Temporal lobe (tissue), 2 donors: Measurements from ENCODE around the genes SLC35G2, A4GNT and RBP1.

GRCh38 chr3:136818802-136819668 is at the start of gene SLC35G2:
Gene SLC35G2 (plus strand): TSS chr3:136819126.
- RAMPAGE, long total RNA, result start-site peak on the plus strand at chr3:136819071-136819126, 67 and 44 reads in 2 replicates

DNA sequence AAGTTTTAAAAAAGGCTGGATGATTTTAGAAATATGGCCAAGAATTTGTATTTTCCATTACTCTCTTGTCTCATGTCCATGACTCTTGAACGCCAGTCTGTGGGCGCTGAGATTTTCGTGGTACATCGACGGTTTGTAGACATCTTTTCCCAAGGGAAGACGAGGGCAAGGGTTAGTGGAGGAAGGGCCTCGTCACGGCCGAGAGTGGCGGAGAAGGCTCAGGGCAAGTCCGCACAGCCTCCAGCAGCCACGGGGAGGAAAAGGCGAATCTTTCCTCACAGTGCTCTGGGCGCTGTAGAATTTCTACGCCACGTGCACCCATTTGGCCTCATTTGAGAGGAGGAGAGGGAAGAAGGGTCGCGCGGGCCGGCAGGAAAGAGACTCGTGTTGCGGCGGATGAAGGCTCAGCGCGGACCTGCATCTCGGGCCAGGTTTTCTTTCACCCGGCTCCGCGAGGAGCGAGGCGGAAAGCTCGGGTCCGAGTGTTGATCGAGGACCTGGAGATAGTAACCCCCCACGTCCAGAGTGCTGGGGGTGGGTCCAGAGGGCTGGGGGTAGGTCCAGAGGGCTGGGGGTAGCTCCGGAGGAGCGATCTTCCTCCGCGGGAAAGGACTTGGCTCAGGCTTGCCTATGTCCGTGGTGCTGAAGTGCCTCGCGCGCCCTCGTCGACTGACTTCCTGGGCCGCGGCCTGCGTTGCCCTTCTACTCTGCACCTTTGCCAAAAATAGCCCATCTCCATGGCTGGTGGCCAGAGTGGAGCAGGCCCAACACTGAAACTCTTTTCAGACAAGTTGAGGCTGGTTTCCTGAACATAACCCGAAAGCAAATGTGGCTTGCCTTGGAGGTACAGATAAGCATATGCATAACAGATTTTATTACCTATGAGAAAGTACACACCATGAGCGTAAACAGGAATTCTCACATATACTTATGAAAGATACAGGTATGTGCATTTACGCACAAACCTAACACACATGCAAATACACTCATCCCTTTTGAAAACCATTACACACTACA is 1.1 kb downstream of the SLC35G2 start:
- RAMPAGE, long total RNA, result no peak

DNA sequence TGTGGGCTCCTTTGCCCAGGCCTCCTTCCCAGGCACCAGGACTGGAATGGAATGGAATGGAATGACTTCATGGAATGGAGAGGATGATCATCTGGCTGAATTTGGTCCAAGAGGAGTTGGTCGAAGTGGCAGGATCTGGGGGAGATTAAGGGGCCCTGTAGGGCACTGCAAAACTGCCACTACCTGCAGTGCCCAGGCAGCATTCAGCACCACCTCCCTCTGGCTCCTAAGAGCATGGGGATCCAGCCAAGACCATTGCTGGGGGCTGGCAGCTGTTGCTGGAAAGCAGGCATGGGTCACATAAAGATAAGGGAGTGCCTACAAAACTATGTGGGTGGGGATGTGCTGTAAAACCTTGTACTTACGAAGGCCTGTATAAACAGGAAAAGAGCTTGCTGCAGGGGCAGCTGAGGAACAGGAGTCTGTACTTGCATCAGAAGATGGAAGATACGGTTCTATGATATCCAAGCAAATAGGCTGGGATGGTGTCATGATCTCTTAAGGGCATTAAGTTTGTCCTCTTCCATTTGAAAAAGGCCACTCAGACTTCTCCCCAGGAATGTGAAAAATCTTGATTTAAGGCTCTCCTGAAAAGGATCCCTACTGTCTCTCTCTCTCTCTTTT is 27.0 kb downstream of the IL20RB start:
- RAMPAGE, long total RNA, result no peak

DNA sequence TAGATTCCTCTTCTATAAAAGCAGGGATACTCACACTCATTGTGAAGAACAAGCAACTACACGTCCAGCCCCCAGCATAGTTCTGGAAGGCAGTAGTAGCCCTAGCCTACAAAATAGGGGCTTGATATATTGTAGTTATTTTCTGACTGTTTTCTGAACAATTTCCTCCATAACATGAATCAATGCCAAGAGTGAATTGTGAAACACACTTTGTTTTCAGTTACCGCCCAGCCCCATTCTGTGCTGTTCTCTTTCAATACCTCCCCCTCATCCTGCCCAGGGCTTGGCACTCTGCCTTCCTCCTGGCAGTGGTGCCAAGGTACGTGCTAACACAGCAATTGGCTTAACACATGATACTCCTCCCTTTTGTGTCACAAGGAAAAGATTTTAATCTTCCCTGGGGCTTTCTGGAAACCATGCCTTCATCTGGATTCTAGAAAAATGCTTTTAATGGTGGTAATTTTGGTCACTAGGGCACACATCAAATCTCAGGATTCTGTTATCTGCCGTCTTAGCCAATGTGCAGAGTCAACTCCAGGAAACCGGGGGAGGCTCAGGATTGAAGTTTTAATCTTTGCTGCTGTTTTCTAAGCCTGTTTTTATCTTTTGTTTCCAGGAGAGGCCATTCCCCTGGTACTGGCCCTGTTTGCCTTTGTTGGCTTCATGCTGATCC is 37.2 kb downstream of the IL20RB start:
- RAMPAGE, long total RNA, result no peak

DNA sequence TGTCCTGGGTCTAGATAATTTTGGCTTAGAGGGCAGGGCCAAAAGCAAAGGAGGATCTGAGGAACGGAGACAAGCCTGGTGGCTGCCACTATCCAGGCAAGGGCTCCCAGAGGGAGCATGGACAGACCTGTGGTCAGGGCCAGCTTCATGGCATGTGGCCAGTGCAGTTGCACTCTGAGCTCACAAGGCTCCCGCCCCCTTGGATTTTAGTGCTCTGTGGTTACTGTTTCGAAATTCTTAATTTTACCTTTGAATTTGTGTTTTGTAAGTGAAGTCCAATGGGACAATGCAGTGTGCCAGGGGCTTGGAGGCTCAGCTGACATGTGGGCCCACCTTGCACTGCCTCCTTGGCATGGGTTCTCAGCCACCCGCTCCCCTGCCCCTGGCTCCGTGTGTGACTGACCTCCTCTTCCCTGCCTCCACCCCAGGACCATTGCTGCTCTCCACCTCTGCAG is 65.6 kb downstream of the IL20RB start:
- RAMPAGE, long total RNA, result no peak

- RAMPAGE, long total RNA, result no peak
Measured at GRCh38 chr3:138081660-138082504, 33.5 kb downstream of the DZIP1L start.

- RAMPAGE, long total RNA, result no peak
Measured at GRCh38 chr3:138131976-138132649, at the start of gene A4GNT. Gene A4GNT (minus strand): TSS chr3:138132390.

- RAMPAGE, long total RNA, result no peak
Measured at GRCh38 chr3:138136872-138137357, 4.7 kb upstream of the A4GNT start.

DNA sequence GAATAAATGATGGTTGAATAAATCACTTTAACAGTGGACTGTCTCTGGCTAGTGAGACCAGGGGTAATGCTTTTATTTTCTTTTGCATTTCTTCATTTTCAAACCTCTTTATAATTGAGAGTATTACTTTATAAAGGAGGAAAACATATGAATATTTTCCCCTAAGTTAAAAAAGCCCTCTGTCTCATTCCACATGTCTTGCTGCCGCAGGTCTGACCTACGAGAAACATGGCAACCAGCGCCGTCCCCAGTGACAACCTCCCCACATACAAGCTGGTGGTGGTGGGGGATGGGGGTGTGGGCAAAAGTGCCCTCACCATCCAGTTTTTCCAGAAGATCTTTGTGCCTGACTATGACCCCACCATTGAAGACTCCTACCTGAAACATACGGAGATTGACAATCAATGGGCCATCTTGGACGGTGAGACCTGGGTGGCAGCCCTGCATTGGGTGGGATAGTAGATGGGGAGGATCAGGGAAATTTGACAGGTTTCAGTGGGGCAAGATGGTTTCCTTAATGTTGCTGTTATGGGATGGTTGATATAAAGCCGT is 24.4 kb downstream of the MRAS start:
- RAMPAGE, long total RNA, result no peak

- RAMPAGE, long total RNA, result no peak
Measured at GRCh38 chr3:138381955-138382578, 33.7 kb downstream of the MRAS start.

- RAMPAGE, long total RNA, result no peak
Measured at GRCh38 chr3:138410700-138411033, 23.7 kb upstream of the ESYT3 start.

DNA sequence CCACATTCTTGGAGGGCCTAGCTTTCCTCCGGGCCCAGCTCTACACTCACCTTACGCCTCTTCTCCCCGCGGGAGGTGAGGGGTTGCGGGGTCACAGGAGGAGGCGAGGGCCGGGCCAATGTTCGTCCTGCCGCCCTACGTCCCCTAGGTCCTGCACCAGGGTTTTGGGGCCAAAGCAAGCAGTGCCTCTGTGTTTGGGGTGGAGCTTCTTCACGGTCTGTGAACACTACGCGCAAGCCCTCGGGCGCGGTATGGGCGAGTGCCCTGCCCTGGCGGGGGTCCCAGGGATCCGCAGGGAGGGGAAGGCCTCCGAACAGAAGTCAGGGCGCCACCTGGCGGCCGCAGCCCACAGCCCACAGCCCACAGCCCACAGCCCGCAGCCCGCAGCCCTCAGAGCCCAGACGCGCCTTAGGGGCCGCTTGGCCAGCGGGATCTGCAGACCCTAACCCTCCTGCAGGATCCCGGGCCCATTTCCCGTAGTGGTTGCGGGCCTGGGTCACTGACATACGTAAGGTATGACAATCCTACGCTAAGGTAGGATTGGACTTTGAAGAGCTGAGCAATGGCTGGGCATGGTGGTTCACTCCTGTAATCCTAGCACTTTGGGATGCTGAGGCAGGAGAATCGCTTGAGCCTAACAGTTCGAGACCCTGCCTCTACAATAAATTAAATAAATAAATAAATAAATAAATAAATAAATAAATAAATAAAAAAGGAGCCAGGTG is 31.0 kb downstream of the FOXL2 start:
- RAMPAGE, long total RNA, result no peak

DNA sequence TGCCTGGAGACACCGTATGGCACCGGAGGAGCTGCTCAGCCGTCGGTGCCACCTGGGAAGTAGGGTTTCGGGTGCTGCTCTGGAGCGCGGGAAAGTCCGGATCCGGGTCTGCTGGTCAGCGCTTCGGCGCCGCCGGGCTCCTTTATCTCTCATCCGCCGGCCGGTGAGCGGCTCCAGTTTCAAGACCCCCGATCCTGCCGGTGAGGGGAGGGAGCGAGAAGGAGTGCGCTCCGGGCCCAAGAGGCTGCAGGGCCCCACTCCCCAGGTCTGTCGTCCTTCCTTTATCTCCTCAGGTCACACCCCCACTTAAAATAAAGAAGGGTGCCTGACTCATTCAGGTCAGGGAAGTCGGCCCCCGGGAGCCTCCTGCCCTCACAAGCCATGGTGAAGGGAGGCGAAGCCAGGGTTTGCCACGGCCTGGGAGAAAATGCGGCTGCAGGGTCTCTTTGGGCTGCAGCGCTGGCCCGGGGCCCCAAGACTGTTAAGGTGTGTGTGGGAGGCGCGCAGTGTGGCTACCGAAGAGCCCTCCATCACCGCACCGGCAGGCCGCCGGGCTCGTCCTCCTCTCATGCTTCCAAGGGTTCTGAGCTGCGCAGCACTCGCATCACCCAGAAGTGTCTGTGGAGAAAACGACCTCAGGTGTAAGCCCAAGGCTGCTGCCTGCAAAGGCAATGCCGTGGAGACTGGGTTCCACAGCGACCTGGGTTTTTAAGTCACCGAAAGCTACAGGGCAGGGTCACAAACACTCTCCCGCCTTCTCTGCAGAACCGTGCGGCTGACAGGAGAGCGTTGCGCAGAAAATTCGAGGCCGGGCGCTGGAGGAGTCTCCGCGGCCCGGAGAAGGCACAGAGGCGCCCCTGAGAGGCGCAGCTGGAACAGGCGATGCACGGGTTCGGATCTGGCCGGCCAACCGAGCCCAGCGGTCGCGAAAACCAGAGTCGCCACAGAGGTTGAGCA is 8.8 kb downstream of the FOXL2 start:
- RAMPAGE, long total RNA, result no peak

- RAMPAGE, long total RNA, result no peak
Measured at GRCh38 chr3:139044445-139044715, 312 bp downstream of the PRR23C start.

- RAMPAGE, long total RNA, result no peak
Measured at GRCh38 chr3:139288306-139289015, 55.4 kb upstream of the MRPS22 start.

DNA sequence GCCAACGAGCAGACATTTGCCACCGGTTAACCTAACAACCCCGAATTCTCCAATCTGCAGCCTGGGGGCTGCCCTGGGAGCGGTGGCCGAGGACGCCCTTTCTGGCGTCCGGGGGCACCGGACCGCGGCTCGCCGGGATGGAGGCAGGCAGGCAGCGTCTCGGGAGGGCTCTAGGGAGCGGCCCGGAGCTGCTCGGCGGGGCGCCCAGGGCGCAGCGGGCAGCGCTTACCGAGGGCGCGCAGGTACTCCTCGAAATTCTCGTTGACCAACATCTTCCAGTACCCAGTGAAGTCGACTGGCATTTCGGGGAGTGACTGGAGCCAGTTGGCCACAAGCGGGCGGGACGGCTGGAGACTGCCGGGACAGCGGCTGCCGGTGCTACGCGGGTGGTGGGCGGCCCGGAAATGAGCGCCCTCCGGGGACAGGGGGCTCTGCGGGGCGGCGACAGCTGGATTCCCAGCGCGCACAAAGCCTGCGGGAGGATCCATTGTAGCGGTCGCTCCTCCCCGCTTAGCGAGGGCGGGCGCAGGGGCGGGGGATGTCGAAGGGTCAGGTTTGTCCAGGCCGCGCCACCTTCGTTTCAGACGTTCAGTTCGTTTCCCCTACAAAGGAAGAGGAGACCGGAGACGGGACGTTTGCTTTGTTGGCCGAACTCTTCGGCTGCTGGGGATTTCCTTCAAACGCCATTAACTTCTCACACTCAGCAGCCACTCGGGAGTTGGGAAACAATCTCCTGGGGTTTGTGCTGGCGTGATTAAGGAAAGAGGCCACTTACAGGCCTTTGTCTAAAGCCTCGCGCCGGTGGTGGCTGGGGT is at the start of gene RBP1:
TSS of gene RBP1 (minus strand) at position 512 of the 815 bp plus-strand sequence.
- RAMPAGE, long total RNA, result start-site peak on the minus strand centred at position 354 of the sequence, 108 bp wide, 22 and 119 reads in 2 replicates

DNA sequence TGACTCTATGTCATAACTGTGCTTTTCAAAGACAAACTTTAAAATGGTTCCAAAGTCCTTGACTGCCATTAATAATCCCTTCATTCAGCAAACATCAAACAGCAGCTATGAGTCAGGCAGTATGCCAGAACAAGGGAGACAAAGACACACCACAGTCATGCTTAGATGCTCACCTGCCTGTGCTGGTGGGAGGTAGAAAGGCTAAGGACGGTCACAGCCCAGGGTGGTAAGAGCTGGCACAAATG is 23.1 kb downstream of the NMNAT3 start:
- RAMPAGE, long total RNA, result no peak

DNA sequence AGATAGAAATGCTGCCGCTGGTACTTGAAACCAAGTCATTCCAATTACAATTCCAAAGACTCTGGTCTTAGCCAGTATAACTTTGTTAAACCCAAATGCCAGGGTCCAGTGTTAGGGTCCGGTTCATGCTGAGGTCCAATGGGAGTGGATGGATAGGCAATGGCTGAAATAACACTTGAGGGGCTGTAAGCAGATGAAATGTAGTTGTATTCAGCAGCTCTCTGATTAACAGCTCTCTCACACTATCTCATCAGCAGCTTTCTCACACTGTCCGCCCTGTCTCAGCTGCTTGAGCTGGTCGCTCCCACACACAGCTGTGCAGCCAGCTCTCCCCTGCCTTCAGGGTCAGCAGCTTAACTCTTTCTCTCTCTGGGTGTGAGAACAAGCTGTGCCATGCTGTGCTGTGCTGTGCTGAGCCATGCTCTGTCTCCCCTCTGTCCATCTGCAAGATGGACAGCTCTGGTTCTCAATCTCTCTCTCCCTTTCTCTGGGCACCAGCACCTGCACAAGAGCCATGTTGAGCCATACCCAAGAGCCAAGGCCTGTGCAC is 291.5 kb upstream of the TRIM42 start:
- RAMPAGE, long total RNA, result no peak

DNA sequence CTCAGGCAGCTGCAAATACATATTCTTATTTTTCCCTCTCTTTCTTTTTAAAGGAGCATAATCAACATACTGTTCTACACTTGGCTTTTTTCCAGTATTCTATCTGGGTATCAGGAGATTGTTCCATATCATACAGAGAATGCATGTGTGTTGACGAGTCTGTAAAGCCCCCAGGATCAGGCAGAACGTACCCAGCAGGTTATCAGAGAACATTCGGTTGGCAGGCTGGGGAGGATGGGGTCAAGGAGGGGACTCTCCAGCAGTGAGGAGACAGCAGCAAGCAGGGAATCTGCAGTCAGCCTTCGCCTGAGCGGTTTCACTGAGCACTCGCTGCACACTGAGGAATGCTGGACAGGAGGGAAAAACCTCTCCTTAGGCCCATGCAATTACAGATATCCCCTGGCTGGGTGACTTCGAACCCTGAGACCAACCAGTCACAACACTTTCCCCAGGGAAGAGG is 59.9 kb downstream of the PXYLP1 start:
- RAMPAGE, long total RNA, result no peak

DNA sequence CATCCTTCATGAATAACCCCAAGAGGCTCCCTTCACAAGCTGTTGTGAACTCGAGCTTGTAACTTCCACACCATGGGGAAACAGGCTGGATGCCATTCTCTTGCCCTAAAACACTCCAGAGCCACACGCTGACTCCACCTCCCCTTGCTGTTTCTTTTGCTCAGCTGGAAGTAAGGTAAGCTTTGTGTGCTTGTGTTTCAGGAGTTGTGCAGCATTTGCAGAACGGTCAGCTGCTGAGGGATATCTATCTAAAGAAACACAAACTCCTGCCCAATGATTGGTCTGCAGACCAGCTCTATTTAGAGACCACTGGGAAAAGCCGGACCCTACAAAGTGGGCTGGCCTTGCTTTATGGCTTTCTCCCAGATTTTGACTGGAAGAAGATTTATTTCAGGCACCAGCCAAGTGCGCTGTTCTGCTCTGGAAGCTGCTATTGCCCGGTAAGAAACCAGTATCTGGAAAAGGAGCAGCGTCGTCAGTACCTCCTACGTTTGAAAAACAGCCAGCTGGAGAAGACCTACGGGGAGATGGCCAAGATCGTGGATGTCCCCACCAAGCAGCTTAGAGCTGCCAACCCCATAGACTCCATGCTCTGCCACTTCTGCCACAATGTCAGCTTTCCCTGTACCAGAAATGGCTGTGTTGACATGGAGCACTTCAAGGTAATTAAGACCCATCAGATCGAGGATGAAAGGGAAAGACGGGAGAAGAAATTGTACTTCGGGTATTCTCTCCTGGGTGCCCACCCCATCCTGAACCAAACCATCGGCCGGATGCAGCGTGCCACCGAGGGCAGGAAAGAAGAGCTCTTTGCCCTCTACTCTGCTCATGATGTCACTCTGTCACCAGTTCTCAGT is 60.7 kb downstream of the PXYLP1 start:
- RAMPAGE, long total RNA, result no peak